Paraaortic lymph node (tissue), 1 donor: ENCODE results near the gene ECE2.

- PRO-cap = no peak
Measured at GRCh38 chr3:183845407-183846089, 20.2 kb upstream of the MAP6D1 start.

DNA sequence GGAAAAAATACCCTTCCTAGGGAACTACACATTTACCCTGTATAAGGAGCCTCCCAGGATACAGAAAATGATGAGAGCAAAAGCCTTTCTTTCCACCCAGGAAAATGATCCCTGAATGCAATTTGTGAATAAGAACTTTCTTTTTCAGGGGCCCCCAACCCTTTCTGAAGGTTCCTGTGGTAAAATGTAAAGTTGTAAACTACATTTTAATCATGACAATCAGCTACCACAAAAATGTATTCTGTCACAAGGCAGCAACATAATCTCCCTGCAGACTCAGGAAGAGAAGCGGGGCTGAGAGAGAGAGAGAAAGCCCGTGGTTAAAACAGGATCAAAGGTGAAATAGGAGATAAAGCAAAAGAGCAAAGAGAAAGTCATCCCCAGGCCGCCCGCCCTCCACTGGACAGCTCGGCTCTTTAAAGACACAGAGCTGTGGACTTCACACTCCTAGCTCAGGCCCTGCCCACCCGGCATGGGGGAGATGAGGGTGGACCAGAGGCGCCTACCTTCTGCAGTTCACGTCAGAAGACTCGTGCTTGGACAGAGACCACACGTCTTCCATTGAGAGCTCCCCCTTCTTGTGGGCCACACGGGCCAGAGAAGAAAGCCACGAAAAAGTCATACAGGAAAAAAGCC lies 29.5 kb downstream of the ABCC5 start:
- PRO-cap = no peak

GRCh38 chr3:184016750-184017103 lies 957 bp downstream of the ABCC5 start:
- PRO-cap = no peak

DNA sequence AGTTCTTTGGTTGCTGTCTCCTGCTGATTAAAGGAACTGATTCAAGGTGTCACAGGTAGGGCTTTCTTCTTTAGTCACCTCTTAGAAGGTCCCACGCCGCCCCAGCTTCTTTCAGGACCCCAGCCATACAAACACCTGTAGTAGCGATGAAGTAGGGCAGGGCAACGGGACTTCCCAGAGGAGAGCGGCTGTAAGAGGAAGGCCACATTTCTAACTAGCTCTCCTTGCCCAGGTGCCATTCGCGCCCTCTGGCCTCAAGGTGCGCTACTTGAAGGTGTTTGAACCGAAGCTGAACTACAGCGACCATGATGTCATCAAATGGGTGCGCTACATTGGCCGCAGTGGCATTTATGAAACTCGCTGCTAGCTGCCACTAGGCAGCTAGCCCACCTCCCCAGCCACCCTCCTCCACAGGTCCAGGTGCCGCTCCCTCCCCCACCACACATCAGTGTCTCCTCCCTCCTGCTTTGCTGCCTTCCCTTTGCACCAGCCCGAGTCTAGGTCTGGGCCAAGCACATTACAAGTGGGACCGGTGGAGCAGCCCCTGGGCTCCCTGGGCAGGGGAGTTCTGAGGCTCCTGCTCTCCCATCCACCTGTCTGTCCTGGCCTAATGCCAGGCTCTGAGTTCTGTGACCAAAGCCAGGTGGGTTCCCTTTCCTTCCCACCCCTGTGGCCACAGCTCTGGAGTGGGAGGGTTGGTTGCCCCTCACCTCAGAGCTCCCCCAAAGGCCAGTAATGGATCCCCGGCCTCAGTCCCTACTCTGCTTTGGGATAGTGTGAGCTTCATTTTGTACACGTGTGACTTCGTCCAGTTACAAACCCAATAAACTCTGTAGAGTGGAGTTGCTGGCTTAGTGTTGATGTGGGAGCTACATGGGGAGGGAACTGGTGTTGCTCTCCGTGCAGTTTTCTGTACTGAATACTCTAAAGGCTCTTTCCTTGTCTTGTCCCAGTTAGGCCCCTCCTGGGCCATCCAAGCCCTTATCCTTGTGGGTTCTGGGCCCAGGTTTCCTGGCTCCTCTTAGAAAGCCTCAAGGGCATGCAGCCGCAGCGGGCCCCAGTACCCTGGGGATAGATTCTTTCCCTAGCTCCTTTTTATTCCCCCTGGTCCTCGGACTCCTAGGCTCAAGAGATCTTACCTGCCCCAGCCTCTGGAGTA lies 2.4 kb upstream of the ABCF3 start:
- PRO-cap = no peak

DNA sequence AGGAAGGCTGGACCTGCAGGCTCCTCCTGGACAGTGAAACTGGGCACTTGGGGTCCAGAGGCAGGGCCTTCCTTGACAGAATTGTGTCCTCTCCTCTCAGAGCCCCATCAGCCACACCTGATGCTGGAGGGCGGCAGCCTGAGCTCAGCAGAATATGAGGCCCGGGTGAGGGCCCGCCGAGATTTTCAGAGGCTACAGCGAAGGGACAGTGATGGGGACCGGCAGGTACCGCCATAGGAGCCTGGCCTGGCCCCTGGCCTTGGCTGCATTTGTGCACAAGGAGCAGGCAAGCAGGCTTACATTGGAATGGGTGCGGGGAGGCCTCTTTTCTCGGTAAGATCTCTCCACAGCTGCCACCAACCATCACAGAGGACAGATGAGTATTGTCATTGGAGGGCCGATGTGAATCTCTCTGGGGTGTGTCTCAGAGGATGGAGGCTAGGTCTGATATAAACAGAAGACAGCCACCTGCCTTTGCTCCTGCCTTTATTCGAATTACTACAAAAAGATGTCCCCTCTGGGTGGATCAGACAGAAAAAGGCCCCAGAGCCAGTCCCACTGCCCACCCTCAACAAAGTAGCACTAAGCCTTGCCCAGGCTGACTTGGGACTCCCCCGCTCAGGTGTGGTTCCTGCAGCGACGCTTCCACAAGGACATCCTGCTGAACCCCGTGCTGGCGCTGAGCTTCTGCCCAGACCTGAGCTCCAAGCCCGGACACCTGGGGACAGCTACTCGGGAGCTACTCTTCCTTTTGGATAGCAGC lies 5.3 kb downstream of the VWA5B2 start:
- PRO-cap = no peak

DNA sequence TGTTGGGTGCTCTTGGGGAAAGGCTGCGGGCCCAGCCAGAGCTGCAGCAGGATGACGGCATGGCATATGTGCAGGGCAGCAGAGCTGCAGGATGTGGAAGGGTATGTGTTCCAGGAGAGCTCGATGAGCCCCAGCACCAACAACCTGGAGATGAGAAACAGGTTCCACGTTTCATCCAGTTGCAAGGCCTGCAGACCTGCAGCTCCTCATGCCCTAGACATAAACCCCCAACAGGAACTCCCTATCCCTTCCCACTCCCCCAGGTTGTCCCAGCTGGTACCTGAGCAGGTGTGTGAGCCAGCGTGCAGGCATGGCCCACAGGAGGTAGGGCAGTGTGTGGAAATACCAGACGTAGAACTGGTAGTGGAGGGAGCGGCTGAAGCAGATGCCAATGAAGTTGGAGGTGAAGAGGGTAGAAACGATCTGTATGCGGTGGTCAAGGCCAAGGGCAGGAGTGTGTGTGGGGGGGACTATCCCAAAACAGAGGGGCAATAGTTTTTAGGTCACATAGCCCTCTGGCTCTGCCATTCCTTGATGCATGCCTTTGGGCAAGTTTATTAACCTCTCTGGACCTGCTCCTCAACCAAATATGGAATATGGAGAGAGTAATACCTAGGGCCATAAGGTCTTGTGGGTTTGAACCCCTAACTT lies 6.1 kb downstream of the ALG3 start:
- PRO-cap = unidirectional peak, plus-strand start at position 453 of the sequence

GRCh38 chr3:184262308-184263173 lies 1.2 kb upstream of the CAMK2N2 start:
- PRO-cap = no peak

- PRO-cap = no peak
Measured at GRCh38 chr3:184275776-184276443, at the start of gene ECE2. Gene ECE2, plus strand, starts transcription at chr3:184276022.

DNA sequence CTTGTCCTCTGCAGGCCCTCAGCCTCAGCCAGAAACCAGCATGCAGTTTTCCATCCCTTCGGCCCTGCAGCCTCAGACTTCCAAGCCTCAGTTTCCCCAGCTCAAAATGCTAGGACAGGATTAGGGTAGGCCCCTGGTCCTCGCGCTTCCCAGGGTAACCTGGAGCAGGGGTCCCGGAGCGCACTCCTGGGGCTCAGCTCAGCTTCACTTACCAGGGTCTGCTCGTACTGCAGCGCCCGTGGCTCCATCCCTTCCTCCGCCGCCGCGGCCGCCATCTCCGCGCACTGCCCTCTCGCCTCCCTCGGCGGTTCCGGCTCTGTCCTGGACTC lies 236 bp downstream of the CLCN2 start:
- PRO-cap = no peak

- PRO-cap = no peak
Measured at GRCh38 chr3:184656455-184656665, 55.5 kb downstream of the MAGEF1 start.

DNA sequence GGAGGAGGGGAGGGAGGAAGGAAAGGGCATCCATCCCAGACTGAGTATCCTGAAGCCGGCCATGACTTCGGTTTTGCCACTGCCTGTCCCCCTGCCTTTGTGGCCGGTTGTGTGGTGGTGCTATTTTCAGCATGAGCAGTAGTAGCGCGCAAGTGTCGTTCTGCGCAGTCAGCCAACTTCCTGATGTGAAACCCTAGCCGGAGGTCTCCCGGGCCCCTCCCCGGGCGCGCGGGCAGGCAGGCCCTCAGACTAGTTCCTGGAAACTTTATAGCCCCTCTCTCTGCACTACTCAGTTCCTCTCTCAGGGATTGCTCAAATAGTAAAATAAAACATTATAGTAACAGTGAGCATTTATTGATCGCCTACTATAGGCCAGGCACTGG lies 24.2 kb downstream of the MAGEF1 start:
- PRO-cap = no peak

DNA sequence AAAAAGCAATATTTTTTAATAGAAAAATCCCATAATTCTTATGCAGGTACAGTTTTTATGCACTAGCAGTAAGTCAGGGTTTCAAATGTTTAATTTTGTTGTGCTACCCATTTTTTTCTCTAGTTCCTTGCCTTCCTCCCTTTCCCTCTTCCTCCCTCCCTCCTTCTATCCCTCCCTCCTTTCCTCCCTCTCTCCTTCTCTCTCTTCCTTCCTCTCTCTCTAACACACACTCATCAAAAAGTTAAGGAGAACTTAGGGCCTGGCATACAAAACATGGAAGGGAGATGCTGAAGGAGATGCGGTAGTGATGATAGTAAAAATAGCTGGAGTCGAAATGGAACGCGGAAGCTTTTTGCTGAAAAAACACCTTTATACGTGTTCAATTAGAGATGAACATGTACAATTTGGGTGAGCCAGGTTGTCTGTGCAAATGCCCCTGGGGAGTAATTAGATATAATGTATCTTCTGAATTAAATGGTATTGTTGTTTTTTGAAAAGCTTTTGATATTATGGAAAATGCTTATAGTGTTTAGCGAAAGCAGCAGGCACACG lies 103.9 kb downstream of the VPS8 start:
- PRO-cap = no peak

DNA sequence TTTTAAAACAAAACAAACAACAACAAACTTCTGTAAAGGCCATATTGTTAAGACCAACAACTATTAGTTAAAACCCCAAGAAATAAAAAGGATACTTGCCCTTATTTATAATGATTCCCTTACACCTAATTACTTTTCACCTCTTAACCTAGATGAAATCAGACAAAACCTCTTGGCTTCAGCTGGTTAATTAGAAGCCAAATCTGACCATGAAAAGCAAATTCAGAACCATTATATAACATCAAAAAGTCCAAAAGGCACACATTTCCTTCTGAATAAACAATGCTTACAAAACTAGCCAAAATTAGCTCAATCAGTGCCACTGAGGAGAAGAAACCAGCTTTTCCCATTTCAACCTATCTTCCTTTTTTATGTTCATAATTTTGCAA lies 3.3 kb downstream of the EHHADH start:
- PRO-cap = unidirectional peak, plus-strand start at position 316 of the sequence

DNA sequence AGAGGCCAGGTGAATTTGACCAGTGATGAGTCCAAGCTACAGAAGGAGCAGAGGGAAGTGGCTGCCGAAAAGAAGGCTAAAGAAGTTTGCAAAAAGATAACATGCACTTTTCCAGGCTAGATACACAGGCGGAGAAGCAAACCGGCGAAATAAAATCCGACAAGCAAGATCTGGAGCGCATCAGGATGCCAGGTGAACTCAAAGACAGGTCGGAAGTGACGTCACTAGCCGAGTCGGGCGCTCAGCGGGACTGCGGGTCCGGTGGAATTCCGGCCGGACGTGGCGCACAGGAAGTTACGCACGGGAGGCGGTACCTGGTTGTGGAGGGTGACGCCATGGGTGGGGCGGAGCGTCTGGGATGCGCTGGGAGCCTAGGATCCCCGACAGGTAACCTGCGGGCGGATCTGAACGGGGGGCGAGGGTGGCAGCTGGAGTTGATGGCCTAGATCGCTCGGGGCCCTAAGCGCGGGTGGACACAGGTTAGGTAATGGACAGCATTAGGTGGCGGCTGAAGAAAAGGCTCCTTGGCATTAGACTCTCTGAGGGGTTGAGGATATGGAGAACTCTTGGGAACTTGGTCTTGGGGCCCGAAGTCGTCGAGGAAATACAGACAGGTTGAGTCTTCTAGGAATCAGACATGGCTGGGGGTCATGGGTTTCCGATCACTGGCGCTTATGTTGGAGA lies 28.9 kb upstream of the EHHADH start:
- PRO-cap = bidirectional peak, plus-strand start at position 336 of the sequence, minus-strand start at position 217 of the sequence

GRCh38 chr3:185402449-185403077 lies 39.6 kb downstream of the MAP3K13 start:
- PRO-cap = no peak

- PRO-cap = no peak
Measured at GRCh38 chr3:185482983-185483590, 15.7 kb downstream of the TMEM41A start.

DNA sequence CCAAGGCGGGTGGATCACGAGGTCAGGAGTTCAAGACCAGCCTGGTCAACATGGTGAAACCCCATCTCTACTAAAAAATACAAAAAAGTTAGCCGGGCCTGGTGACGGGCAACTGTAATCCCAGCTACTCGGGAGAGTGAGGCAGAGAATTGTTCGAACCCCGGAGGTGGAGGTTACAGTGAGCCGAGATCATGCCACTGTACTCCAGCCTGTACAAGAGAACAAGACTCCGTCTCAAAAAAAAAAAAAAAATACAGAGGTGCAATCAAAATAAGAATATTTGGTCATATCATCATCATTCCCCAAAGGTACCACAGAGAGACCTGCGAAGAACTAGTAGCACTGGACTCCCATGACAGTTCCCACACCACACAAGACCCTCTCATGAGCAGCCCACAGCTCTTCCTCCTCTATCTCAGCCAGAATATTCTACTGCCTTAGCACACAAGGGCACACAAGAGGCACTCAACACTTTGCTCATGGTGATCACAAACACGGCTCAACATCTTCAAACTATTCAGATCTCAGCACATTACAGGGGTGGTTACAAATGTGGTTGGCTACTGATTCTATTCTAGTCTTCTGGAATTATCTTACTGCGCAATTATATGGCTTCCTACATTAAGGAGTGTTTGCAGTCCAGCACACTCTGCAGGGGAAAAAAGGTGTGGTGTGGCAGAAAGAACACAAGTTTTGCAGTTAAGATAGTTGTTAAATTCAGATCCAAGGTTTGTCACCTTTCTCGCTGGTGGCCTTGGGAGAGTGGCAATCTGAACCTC lies 32.1 kb downstream of the IGF2BP2 start:
- PRO-cap = no peak

GRCh38 chr3:185915712-185916658 lies 21.8 kb downstream of the TRA2B start:
- PRO-cap = no peak

- PRO-cap = no peak
Measured at GRCh38 chr3:185918924-185919663, 18.7 kb downstream of the TRA2B start.

- PRO-cap = bidirectional peak, plus-strand start at chr3:185938282, minus-strand start at chr3:185938014
Measured at GRCh38 chr3:185938131-185938399, 251 bp upstream of the TRA2B start.